Body of pancreas (tissue), 2 donors: ENCODE measurements around a stretch of chr15.

DNA sequence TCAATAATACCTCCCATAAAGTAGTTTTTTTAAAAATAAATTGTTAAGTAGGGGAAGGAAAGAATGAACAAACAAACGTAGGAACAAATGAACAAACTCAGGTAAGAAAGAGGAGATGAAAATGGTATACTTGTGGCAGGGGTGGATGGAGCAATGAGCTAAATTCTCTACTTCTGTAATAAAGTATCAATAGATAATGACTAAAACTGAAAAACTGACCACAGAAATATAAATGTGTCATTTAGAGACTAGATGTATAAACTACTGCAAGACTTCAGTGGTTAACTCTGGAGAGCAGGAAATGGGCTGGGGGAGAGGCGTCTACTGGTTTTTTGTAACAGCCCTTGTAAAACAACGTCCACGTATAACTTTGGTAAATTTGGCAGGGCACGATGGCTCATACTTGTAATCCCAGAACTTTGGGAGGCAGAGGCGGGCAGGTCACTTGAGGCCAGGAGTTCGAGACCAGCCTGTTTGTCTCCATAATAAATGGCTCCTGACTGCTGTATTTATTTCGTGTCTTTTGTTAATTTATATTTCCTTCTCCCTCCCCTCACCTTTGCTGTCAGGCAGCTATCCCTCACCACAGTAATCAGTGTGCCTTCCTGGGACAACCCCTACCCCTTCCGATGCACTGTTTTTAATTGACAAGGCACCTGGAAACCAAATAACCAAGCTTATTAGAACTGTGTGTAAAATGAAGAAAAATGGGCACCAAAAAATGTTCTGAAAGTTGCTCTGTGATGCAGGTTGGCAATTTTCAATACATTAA, 12.4 kb downstream of the RAB27A start:
- PRO-cap: no peak
- RAMPAGE, long total RNA, 2 experiments: no peak in any of the 2 experiments

DNA sequence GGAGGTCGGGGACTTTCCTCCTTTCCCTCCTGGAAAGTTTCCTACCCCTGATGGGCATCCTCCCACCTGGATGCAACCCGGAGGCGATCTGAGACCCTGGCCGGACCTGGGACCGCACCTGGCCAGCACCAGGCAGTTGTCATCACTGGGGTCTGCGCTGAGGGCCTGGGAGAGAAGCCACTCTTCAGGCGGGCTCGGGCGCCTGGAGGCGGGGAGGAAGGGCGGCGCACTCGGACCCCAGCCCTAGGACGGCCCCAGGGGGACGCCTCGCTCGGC, 289 bp downstream of the RAB27A start:
- PRO-cap: no peak
- RAMPAGE, long total RNA, 2 experiments: no peak in any of the 2 experiments

GRCh38 chr15:55360285-55361079, 41.5 kb downstream of the PIGB start:
- PRO-cap: no peak
- RAMPAGE, long total RNA, 2 experiments: no peak in any of the 2 experiments

GRCh38 chr15:55588706-55589379, 698 bp upstream of the PYGO1 start:
- PRO-cap: no peak
- RAMPAGE, long total RNA, 2 experiments: no peak in any of the 2 experiments

DNA sequence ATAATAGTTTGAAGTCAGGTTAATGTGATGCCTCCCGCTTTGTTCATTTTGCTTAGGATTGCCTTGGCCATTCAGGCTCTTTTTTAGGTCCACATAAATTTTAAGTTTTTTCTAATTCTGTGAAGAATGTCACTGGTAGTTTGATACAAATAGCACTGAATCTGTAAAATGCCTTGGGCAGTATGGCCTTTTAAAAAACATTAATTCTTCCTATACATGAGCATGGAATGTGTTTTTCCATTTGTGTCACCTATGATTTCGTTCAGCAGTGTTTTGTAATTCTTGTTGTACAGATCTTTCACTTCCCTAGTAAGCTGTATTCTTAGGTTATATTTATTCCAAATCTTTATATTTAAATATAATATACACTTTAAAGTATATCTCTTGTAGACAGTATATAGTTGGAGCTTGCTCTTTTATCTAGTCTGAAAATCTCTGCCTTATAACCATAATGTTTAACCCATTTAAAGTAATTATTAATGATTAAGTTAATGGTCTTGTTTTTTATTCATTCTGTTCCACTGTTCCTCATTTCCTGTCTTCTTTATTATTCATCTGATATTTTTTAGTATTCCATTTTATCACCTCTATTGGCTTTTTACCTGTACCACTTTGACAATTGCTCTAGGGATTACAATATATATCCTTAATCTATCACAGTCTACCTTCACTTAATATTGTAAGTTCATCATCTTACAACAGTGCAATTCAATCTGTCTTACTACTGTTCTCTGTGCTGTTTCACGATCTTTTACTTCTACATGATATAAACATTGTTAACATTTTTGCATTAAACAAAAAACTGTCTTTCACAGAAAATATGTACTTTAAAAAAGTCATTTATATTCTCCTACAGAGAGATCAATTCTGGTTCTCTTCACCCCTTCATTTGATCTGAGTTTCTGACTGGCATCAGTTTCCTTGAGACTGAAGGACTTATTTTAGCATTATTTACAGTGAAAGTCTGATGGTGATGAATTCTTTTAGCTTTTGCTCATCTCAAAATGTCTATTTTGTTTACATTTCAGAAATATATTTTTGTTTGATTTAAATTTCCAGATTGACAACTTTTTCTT, 22.3 kb downstream of the RFX7 start:
- PRO-cap: no peak
- RAMPAGE, long total RNA, 2 experiments: no peak in any of the 2 experiments

- PRO-cap: no peak
- RAMPAGE, long total RNA, 2 experiments: start-site peak on the minus strand in 1 of 2 experiments, at chr15:56222631-56222850 at its widest, 5 reads per replicate
Observed at GRCh38 chr15:56222166-56223180, 21.2 kb downstream of the RFX7 start.

DNA sequence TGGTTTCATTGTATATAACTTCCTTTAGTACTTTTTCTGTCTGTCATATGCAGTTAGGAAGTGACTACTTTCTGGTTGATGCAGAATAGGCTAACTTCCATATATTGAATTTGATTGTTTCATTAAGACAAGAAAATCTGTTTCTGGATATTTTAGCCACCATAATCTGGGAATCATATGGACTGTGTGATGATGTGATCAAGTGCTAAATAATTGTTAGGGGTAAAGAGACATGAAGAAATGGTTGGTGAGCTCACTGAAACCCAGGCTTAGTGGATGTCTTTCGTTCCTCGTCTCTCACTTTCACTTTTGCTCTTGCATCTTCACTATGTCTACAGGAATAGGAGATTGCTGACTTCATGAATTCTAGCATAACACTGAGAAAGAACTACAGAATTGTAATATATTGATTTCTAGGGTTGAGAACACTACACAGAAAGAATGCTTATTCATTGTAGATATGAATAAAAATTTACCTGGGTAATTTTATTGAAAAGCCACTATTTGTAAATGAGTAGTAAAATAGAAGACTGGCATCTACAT, 3.6 kb upstream of the MNS1 start:
- PRO-cap: no peak
- RAMPAGE, long total RNA, 2 experiments: no peak in any of the 2 experiments

DNA sequence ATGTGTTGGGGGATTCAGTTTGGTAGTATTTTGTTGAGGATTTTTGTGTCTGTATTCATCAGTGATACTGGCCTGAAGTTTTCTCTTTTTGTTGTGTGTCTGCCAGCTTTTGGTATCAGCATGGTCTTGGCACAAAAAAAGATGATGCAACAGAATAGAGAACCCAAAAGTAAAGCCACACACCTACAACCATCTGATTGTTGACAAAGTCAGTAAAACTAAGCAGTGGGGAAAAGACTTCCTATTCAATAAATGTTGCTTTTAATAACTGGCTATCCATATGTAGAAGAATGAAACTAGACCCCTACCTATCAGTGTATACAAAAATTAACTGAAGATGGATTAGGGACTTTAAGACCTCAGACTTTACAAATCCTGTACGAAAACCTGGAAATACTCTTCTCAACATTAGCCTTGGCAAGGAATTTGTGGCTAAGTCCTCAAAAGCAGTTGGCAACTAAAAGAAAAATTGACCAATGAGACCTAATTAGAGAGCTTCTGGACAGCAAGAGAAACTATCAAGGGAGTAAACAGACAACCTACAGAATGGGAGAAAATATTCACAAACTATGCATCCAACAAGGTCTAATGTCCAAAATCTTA, 77.8 kb downstream of the TCF12 start:
- PRO-cap: no peak
- RAMPAGE, long total RNA, 2 experiments: no peak in any of the 2 experiments

GRCh38 chr15:57031408-57032019, 113.1 kb downstream of the TCF12 start:
- PRO-cap: no peak
- RAMPAGE, long total RNA, 2 experiments: no peak in any of the 2 experiments

- PRO-cap: no peak
- RAMPAGE, long total RNA, 2 experiments: no peak in any of the 2 experiments
Observed at GRCh38 chr15:57198536-57199058, 177.7 kb upstream of the CGNL1 start.

- PRO-cap: no peak
- RAMPAGE, long total RNA, 2 experiments: no peak in any of the 2 experiments
Observed at GRCh38 chr15:57306712-57307346, 69.5 kb upstream of the CGNL1 start.

GRCh38 chr15:57561320-57561724, 30.4 kb upstream of the MYZAP start:
- PRO-cap: no peak
- RAMPAGE, long total RNA, 2 experiments: no peak in any of the 2 experiments

GRCh38 chr15:57592468-57592890, 775 bp downstream of the MYZAP start:
- PRO-cap: unidirectional peak, minus-strand start at chr15:57592616
- RAMPAGE, long total RNA, 2 experiments: no peak in any of the 2 experiments

DNA sequence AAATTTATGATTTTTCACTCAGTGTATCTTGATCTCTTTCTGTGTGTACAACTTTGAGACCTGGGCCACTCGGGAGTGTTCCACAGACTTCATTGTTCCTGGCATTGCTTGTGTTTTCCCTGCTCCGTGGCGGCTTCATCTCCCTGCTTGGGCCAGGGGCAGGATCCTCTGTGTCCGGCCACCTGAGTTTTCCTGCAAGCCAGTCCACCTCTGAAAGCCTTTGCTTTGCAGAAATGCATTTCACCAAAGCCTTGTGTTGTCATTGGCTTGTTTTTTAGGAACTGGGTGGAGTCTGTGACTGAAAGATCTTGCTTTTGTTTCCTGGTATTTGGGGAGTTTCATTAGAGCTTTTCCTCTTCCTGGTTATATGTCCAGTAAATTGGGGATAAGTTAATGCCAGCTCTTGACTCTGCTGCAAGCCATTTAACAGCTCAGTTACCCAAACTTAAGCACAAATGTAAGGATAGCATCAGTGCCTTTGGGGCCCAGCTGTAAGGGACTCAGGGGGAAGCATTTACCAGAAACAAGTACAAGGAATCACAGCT, 23.7 kb downstream of the MYZAP start:
- PRO-cap: no peak
- RAMPAGE, long total RNA, 2 experiments: no peak in any of the 2 experiments

DNA sequence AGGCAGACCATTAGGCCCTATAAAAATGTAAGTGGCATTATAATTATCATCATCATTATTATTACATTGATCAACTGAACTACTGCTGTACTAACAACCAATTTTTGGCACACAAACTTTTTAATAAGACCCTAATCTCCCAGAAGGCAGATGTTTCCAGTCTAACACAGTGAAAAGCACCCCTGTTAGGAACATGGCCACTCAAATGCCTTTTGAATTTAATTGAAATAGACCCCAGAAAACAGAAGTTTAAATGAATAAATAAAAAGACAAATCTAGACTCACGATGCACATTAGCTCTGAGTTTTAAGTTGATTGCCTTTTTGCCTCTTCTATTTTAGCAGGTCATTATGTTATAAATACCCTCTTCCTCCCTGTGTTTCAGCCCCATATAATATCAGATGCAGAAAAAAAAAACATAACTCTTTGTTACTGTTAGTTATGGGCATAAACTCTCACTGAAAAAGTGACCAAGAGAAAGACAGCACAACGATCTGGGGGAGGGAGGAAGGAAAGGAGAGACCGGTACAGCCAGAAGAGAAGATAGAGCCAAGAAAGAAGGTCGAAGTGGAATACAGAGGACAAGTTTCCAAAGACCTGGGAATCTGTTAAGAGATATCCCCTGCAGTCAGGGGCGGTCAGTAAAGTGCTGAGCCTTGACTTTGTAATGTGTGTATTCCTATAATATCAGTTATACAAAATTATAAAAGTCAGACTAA, 3.5 kb downstream of the ALDH1A2 start:
- PRO-cap: no peak
- RAMPAGE, long total RNA, 2 experiments: no peak in any of the 2 experiments

- PRO-cap: unidirectional peak, minus-strand start at chr15:58066408
- RAMPAGE, long total RNA, 2 experiments: no peak in any of the 2 experiments
Observed at GRCh38 chr15:58066318-58067188, 1.0 kb upstream of the ALDH1A2 start.

DNA sequence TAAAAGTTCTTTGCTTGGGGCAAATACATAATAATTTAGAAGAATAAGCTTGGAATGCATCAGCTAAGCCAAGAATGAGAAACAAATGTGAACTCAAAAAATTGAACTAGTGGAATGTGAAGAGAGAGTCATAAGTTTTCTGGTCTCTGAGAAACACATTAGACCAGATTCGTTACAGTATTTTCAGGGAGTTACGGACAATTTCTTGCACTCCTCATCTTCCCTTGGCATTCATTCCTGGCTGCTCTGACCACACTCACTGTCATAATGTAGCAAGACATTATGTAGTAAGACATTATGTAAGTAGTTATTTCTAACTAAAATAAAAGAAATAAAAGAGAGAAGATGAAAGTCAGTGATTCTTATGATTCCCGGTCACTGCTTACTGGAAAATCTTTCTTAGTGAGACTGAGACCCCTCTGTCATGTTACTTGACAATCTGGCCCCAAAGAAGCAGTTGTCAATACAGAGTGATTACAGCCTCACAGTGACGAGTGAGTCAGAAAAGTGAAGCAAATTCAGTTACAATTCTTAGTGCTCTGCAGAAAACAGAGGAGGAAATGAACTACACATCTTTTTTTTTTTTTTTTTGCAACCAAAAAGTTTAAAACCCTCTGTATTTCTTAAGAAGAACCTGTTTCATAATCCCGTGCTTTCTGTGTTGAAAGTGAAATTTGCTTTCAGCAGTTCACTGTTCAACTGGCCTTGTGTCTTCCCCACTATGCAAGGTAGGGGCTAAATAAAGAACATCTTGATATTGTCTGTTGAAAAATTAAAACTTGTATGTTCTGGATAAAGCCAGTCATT, 1.6 kb downstream of the AQP9 start:
- PRO-cap: no peak
- RAMPAGE, long total RNA, 2 experiments: no peak in any of the 2 experiments

DNA sequence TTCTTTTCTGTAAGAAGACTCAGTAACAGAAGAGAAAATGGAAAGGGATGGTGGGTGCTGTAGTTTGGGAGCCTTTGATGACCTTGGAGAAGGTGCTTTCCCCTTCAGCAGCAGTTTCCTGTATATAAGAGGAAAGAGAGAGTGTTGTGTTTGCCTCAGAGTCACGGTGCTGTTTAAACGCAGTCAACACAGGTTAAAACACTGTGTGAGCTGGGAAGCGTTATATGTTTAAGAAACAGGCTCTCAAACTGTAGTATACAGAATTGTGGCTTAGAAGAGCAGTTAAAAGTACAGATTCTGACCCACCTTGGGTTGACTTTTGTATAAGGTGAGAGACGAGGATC, 111.8 kb downstream of the AQP9 start:
- PRO-cap: no peak
- RAMPAGE, long total RNA, 2 experiments: no peak in any of the 2 experiments

DNA sequence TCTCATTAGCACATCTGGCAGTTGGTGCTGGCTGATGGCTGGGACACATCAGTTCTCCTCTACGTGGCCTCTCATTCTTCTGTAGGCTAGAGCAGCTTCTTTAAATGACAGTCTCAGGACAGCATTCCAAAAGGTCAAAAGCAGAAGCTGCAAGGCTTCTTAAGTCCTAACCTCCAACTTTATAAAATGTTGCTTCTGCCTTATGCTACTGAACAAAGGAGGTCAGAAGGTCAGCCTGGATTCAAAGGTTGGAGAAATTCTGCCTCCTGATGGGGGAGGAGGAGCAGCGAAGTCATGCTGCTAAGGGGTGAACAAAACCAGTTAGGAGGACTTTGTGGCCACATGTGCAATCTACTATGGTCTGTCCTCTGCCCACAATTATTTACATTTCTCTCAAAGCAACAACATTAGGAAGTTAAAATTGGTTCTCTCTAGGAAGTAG, 144.1 kb downstream of the AQP9 start:
- PRO-cap: no peak
- RAMPAGE, long total RNA, 2 experiments: no peak in any of the 2 experiments

- PRO-cap: no peak
- RAMPAGE, long total RNA, 2 experiments: no peak in any of the 2 experiments
Observed at GRCh38 chr15:58306465-58307410, 125.1 kb upstream of the LIPC start.